GM12891 (cell line): ENCODE measurements around a stretch of chr13.

GRCh38 chr13:48567710-48568422, 35.0 kb upstream of the RCBTB2 start:
- RRBS, result no CpG with 5 or more reads among the region's 7 CpGs

- RRBS, result no CpG with 5 or more reads among the region's 5 CpGs
These were observed 53.5 kb upstream of the RCBTB2 start for GRCh38 chr13:48586373-48586880.

GRCh38 chr13:49110446-49110919, 109.7 kb upstream of the MLNR start:
- RRBS, result no CpG with 5 or more reads among the region's 6 CpGs

DNA sequence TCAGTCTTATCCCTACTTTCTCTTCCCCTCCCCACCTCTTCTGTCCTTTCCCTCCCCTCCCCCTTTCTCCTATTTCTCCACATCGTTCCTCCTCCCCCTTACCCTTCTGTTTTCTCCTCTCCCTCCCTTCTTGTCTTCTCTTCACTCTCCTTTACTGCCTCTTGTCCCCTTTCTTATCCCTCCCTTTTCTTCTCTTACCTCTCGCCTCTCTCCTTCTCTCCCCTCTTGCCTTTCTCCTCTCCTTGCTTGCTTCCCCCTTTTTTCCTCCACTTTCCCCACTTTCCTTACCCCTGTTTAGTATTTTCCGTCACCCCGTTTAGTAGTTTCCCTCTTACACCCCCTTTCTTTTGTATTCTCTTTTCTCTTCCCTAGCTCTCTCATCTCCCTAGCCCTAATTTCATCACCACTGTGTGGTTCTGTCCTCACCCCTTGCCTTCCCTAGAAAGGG, 107.1 kb upstream of the MLNR start:
- RRBS, result no CpG with 5 or more reads among the region's 4 CpGs

GRCh38 chr13:49136275-49136791, 83.8 kb upstream of the MLNR start:
- RRBS, result no CpG with 5 or more reads among the region's 6 CpGs

DNA sequence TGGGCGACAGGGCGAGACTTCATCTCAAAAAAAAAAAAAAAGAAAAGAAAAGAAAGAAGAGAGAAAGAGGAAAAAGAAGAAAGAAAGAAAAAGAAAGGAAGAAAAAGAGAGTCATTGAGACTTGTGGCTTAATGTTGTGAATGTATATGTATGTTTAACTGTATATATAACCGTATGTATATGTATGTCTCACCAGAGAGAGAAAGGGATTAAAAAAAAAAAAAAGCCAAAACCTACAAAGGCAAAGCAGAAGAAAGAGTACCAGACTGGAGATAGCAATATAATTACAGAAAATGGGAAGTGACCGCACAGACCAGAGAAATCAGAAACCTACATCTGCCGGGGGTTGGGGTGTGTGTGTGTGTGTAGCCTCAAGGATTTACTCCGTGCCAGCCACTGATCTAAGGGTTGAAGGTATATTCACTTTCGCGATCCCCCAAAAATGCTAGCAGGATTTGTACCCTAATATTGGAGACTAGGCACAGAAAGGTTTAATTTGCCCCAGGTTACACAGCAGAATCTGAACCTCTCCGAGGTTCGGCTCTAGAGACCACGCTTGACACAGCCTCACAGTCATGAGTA, 14.7 kb downstream of the ARL11 start:
- RRBS, result no CpG with 5 or more reads among the region's 11 CpGs

DNA sequence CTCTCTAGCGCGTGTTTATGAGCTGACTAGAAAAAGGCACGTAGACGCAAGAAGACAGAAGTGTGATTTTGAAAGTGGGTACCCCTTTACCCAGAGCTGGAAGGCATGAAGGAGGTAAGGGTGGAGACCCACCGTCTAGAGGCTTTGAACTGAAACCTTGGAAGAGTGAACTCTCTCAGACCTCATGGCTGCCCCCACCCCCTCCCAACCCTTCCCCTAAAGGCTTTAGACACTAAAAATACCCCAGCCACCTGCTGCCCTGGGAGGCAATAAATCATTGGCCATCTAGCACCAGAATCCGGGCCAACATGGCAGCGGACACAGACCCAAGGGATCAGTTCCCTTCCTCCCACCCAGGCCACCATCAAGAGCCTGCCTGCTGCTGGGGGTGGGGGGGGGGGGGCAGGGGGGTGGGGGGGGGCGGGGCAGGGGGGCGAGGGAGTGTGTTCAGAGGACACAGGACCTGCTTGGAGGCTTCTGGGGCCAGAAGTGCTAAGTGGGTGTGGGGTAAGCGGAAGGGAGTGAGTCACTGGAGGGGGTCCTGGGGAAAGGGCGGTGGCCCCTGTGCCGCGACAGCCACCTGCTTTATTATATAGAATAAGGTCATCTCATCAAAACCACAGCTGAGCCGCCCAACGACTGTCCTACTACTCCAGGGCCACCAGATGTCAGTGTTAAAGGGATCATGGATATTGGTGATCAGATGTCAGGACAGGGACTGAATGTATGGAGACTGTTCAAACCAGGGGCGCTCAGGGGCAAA, 24.1 kb downstream of the ARL11 start:
- RRBS, result no CpG with 5 or more reads among the region's 16 CpGs

DNA sequence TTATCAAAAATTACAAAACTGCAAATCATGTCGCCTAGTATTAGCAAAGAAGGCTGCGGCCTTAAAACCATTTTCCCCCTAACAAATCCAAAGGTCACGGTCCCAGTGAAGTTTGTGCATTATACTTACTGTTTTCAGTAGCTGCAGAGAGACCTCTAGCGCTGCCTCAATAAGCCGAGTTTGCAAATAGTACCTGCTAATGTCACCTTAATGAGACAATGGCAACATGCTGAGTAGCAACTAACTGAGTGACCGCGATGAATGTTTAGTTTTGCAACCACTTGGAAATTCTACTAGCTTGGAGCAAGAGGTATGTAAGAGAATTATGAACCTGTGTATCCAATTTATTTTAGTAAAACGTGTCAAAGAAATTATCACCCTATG, 1.2 kb downstream of the KPNA3 start:
- RRBS, result no CpG with 5 or more reads among the region's 8 CpGs

DNA sequence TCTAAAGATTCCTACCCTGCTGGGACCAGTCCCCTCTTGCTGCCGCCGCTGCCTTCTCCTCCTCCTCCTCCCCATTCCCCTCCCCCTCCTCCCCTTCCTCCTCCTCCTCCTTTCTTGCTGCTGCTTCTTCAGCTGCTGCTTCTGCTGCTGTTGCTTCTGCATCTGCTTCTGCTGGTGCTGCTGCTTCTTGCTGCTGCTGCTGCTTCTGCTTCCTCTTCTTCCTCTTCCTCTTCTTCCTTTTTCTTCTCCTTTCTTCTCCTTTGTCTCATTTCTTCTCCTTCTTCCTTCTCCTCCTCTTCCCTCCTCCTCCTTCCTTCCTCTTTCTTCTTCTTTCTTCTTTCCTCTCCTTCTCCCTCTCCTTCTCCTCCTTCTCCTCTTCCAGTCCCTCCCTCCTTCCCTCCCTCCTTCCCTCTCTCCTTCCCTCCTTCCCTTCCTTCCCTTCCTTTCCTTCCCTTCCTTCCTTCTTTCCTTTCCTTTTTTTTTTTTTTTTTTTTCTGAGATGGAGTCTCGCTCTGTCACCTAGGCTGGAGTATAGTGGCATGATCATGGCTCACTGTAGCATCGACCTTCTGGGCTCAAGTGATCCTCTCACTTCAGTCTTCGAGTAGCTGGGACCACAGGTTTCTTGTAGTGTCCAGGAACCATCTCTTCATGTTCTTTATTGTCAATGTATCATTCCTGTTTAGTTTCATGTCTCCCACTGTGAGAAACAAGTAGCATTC, 20.2 kb upstream of the SPRYD7 start:
- RRBS, result no CpG with 5 or more reads among the region's 5 CpGs

DNA sequence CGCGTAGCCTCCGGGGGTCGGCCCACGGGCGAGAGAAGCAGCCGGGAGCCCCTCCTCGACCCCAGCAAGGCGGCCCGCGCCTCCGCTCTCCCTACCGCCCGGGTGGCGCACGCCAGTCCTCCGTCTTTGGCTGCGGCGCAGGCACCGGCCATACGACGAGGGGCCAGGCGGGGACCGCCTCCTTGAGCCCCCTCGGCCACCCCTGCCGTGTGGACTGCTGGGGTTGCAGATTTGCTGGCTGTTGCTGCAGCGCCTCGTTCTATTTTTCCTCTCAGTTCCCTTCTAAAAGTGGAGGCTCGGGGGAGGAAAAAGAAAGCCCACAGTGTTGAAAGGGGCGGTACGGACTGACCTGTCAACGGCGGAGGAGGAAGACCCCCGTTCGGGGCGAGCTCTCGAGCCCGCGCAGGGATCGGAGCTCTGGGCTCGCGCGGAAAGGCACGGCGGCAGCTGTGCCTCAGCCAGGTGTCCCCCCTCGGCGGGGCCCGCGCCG, 109.8 kb downstream of the KCNRG start:
- RRBS, result 2% methylated on average over 14 of the region's 50 CpGs

DNA sequence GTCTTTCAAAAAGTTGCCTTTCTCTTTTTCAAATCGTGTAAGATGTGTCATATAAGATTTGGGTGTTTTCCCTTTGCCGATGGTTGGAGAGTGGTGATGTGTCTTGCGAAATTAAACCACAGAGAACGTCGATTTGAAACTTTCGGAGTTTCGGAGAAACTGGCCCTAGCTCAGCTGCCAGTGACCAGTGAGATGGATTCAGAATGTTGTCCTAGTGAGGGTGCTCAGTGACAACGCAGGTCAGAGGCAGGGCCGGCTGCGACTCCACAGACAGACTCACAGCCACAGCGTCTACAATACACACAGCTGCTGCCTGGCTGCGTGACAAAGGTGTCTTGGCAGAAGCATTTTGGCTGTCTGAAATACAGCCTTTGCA, 207.3 kb downstream of the KCNRG start:
- RRBS, result no CpG with 5 or more reads among the region's 12 CpGs

GRCh38 chr13:50386345-50387588, 371.5 kb downstream of the KCNRG start:
- RRBS, result no CpG with 5 or more reads among the region's 16 CpGs

- RRBS, result no CpG with 5 or more reads among the region's 4 CpGs
These were observed 374.5 kb downstream of the KCNRG start for GRCh38 chr13:50389588-50390314.

- RRBS, result no CpG with 5 or more reads among the region's 6 CpGs
These were observed 378.4 kb downstream of the KCNRG start for GRCh38 chr13:50393609-50394168.

GRCh38 chr13:50755858-50756773, 87.4 kb downstream of the DLEU7 start:
- RRBS, result no CpG with 5 or more reads among the region's 9 CpGs

- RRBS, result no CpG with 5 or more reads among the region's 2 CpGs
These were observed 1.4 kb downstream of the RNASEH2B start for GRCh38 chr13:50911094-50911352.

DNA sequence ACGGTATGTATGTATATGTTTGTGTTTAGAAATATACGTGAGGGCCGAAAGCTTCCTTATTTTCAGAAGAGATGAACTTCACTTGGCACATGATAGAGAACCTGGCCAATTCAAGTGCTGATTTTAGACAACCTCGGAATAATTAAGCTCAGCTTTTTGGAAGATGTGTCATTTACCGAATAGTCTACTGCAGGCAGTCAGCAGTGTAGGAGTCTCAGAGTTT, 4.6 kb downstream of the RNASEH2B start:
- RRBS, result no CpG with 5 or more reads among the region's 5 CpGs

GRCh38 chr13:50991767-50992540, 82.4 kb downstream of the RNASEH2B start:
- RRBS, result no CpG with 5 or more reads among the region's 7 CpGs

DNA sequence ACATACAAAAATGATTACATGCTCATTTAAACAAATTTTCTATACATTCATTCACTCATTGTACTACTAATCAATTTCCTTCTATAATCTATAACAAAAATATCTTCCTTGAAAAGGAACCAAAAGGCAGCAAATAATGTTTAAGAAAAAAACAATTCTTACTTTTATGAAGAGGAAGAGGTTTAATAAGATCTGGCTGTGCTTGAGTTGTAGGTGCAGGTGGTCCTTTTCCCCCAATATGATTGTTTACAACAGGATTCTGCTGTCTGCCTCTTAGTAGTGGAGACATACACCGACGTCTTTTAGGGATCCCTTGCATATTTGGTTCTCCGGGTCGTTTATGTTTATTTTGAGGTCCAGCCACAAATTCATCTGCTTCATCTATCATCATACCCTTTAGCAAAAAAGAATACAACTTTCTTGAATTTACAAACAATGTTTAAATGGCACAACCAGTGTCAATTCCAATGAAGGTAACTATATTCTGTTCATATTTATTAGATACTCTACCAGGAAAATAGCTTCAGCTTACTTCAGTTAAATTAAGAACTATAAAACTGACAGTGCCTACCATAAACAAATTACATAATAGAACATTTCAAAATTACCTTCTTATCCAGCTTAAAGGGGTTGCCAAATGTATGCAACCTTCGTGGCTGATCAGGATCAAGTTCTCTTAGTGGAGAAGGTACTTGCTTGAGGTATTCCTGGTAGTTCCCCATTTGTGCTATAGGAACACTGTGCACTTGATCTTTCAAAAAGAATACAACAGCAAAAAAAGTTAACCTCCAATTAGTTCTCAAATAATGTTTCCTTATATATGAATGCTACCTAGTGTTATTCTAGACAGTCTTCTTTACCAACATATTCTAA, 34.8 kb downstream of the SERPINE3 start:
- RRBS, result no CpG with 5 or more reads among the region's 5 CpGs

DNA sequence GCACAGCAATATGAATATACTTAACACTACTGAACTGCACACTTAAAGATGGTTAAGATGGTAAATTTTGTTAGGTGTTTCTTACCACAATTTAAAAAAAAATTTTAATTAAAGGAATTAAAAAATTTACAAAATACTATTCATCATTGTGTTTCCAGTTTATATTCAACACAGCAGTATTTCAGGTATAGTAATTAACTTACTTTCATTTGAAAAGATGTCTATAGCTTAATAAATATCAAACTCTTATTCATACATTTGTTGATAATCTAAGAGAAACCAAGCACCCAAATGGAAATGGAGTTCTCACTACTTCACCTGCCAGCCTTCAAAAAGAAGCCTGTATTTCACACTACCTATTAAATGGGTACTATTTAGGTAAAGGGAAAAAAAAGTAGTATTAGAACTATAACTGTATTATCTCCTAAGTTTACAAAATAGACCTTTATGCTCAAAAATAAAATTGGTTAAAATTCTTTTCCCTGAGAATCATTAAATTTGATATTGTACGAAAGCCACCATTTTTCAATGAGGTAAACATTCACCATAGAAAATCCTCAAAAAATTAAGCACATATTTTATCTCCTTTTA, 5.8 kb downstream of the INTS6 start:
- RRBS, result no CpG with 5 or more reads among the region's 1 CpG